IMR-90 (cell line): Measurements from ENCODE around the genes TMC7 and SYT17.

DNA sequence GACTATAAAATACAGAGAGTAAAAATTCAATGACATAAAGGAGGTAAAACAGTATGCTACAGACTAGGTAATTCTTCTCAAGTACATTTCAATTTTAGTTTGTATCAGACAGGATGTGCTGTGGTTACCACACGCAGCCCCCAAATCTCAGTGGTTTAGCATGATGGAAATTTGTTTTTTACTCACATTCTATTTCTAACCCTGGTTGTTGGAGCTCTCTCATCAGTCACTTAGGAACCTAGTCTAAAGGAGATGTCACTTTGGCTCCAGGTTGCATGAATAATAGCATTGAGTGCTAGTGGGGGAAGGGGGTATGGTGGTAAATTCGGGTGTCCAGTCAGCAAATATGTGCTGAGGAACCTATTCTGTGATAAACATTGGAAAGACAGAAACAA lies 444.0 kb downstream of the XYLT1 start:
- RRBS = no CpG with 5 or more reads among the region's 2 CpGs
CAGE:
- cytosol, long polyA plus RNA = no peak
- long polyA plus RNA = no peak
- nucleus, long polyA plus RNA = no peak

DNA sequence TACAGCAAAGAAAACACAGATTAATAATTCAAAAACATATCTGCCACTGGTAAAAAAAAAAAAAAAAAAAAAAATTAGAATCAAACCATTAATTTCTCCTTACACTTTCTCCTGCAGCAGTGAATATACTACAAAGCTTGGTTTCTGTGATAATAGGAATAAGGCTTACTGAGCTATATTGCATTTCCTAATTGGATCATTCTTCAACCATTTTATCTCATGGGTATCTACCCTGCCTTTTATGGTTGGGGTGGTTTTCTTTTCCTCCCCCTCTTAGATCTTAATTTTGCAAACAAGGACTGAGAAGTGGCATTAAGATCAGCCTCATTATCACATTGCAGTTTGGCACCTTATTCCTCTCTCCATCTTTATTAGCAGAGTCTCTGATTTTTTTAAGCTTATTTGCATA lies 439.0 kb downstream of the XYLT1 start:
CAGE:
- cytosol, long polyA plus RNA = no peak
- long polyA plus RNA = no peak
- nucleus, long polyA plus RNA = no peak

GRCh38 chr16:17134472-17134944 lies 336.3 kb downstream of the XYLT1 start:
- RRBS = 94% methylated on average over 5 of the region's 20 CpGs
CAGE:
- cytosol, long polyA plus RNA = no peak
- long polyA plus RNA = no peak
- nucleus, long polyA plus RNA = no peak

GRCh38 chr16:17147989-17148696 lies 322.6 kb downstream of the XYLT1 start:
- RRBS = no CpG with 5 or more reads among the region's 3 CpGs
CAGE:
- cytosol, long polyA plus RNA = no peak
- long polyA plus RNA = no peak
- nucleus, long polyA plus RNA = no peak

- RRBS = 98% methylated on average over 1 of the region's 13 CpGs
CAGE:
- cytosol, long polyA plus RNA = no peak
- long polyA plus RNA = no peak
- nucleus, long polyA plus RNA = no peak
Observed at GRCh38 chr16:17272784-17273644, 197.7 kb downstream of the XYLT1 start.

GRCh38 chr16:17312847-17313871 lies 157.6 kb downstream of the XYLT1 start:
- RRBS = no CpG with 5 or more reads among the region's 9 CpGs
CAGE:
- cytosol, long polyA plus RNA = no peak
- long polyA plus RNA = no peak
- nucleus, long polyA plus RNA = no peak

DNA sequence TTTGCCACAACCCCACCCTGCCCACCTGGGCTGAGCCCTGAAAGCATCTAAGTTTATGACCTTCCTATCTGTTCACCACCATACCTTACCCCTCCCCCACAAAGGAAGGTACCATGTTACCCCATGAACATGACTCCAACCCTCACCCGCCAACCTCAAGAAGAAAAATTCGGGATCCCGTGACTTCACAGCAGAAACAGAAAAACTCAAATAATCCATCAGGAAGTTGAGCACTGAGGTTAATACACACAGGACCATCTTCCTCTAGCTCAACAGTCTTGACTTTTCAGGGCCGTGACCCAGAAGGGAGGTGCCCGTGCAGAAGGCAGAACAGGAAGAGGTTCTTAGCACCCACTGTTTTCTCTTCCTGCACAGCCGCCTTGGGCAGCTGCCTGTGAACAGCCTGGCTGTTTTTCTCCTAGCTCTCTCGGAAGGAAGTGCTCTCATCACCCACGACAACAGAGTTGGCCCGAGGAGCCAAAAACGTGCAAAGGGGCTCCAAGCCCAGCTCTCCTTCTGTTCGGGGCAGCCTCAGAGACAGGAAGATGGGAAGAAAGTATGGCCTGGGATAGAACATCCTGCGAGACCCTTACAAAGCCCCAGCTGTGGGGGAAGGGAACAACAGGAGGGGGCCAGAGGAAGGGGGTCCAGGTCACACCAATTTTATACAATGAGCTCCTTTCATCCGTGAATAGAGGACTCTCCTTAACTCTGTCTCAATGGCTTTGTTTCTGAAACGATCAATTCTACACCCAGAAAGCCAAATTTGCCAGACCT lies 101.1 kb downstream of the XYLT1 start:
- RRBS = no CpG with 5 or more reads among the region's 14 CpGs
CAGE:
- cytosol, long polyA plus RNA = no peak
- long polyA plus RNA = no peak
- nucleus, long polyA plus RNA = no peak

DNA sequence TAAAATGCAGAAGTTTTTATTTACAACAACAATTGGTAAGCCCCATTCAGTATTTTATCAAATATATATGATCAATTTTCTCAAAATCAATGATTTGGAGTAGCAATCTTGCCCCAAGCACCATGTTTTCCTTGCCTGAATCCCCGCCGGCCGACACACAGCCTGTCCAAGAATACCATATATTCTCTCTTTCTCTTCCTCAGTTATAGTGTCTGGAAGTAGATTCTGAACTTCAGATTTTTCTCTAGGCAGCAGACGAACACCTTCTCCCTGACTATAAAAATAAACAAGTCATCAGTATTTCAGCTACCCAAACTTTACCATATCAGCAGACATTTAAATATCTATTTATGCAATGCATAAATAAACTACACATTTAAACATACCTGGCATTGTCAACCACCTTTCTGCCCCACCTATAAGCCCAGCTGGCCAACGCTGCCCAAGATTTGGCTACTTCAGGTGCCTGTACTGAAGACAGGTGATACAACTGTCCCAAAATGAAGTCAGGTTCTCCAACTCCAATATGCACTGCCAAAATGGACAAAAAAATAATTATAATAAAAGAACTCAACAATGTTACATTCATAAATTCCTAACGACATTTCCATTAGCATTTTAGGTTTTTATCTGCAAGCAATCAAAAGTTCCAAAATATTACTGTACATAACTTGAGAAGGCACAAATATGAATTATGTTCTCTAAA lies 50.7 kb upstream of the ARL6IP1 start:
- RRBS = no CpG with 5 or more reads among the region's 6 CpGs
CAGE:
- cytosol, long polyA plus RNA = no peak
- long polyA plus RNA = no peak
- nucleus, long polyA plus RNA = no peak

DNA sequence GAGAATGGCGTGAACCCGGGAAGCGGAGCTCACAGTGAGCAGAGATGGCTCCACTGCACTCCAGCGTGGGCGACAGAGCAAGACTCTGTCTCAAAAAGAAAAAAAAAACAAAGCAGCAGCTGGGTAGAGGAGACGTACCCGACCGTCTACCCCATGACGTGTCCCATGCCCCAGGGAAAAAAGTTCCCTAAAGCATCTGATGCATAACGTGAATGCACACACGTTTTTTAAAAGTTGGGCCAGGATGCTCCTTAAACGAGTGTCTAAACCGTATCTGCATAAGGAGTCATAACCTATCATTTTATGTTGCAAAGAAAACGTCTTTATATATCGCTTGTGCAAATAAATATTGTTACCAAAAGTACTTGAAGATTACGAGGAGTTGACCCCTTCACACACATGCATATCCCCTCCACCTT lies 1.5 kb upstream of the SMG1 start:
- RRBS = no CpG with 5 or more reads among the region's 16 CpGs
CAGE:
- cytosol, long polyA plus RNA = no peak
- long polyA plus RNA = no peak
- nucleus, long polyA plus RNA = no peak

DNA sequence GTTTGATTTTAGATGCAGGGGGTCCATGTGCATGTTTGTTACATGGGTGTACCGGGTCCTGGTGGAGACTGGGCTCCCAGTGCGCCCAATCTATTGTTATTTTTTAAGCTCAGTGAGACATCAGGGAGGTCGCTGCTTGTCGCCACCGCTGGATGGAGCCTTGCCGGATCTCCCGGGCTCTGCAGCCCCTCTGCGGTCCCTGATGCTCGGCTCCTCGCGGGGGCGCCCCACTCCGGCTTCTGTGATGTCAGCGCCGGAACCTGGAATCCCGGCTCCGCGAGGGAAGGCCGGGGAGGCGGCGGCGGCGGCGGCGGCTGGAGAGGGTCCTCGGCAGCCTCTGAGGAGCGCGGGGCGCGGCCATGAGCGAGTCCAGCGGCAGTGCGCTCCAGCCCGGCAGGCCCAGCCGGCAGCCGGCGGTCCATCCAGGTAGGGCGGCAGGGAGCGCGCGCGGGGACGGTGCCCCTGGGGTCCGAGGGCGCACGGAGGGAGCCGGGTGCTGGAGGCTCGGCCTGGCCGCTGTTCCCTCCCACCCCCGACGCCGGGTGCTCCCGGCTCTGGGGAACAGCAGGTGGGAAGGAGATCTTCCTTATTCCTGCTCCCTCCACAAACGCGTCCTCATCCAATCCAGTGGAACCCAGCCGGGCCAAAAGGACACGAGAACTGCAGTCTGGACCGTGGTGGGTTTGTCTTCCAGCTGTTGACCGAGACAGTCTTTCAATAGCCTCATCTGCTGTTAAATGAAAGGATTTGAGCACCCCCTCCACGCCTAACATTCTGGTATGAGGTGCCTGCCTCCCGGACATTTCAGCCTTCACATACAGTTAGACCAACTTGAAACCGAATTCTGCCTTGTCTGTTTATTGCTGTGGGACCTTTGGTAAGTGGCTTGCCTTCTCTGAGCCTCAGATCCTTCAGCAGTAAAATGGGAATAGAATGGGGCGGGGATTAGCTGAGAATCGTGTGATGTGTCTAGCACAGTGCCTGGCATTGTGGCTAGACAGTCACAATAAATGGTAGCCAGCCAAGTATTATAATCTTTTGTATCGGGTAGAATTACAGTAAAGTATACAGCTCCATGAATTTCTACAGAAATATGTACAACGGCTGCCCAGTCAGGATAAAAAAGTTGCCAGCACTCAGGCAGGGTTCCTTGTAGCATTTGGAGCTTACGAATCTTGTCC lies at the start of gene TMC7:
TSS of gene TMC7 (plus strand) at position 230 of the 1,181 bp plus-strand sequence.
- RRBS = 2% methylated on average over 38 of the region's 67 CpGs
CAGE:
- cytosol, long polyA plus RNA = no peak
- long polyA plus RNA = no peak
- nucleus, long polyA plus RNA = no peak

DNA sequence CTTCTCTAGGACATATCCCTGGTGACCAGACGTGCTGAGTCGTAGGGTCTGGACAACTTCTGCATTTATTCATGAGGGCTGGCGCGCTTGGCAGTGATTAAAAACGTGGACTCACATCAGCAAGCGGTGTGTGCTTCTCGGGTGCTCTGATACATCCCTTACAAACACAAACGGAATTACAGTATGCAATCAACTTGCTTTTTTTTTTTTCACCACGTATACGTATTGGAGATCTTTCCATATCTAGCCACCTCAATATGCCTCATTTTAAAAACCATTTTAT lies 23.2 kb downstream of the ITPRIPL2 start:
- RRBS = no CpG with 5 or more reads among the region's 10 CpGs
CAGE:
- cytosol, long polyA plus RNA = no peak
- long polyA plus RNA = no peak
- nucleus, long polyA plus RNA = no peak

DNA sequence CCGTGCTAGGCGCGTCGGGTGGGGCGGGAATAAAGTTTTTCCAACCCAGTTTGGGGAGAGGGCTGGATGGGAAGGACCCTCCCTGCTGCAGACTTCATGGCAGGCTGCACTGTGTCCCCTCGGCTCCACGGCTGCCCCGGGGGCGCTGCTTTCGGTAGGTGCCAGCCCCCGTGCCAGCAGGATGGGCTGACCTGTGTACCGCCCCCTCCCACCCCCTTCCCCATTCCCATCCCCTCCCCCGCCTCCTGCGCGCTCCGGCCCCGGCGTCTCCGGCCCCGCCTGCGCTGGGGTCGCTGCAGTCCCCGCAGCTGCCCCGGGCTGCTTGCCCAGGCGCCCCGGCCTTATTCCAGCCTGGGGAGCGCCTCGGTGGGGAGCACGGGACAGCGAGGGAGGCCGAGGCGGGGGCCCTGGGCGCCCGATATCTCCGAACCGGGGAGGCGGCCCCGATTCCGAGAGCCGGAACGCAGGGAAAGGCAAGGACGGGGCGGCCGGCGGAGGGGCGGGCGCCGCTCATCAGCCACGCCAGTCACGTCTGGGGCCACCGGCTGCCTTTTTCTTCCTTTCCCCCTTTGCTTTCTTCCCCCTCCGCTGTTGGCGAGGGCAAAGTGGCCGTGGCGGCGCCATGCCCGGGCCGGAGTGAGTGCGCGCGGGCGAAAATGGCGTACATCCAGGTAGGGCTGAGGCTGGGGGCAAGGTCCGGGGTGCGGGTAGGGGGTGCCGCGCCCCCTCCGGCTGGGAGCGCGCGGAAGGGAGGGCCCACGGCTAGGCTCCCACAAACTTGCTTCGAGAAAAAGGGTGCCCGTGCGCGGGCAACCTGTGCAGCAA lies at the start of gene SYT17:
TSS of gene SYT17 (plus strand) at position 250 of the 825 bp plus-strand sequence.
- RRBS = 2% methylated on average over 41 of the region's 76 CpGs
CAGE:
- cytosol, long polyA plus RNA = no peak
- long polyA plus RNA = no peak
- nucleus, long polyA plus RNA = no peak

DNA sequence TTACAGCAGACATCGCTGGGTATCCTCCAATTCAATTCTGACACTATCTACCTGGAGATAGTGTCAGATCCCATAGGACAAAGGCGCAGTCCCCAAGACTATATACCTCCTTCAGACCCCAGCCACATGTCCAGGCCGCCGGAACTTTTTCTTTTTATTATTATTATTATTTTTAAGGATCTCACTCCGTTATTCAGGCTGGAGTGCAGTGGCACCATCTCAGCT lies 33.9 kb downstream of the TMC5 start:
- RRBS = no CpG with 5 or more reads among the region's 5 CpGs
CAGE:
- cytosol, long polyA plus RNA = no peak
- long polyA plus RNA = no peak
- nucleus, long polyA plus RNA = no peak

DNA sequence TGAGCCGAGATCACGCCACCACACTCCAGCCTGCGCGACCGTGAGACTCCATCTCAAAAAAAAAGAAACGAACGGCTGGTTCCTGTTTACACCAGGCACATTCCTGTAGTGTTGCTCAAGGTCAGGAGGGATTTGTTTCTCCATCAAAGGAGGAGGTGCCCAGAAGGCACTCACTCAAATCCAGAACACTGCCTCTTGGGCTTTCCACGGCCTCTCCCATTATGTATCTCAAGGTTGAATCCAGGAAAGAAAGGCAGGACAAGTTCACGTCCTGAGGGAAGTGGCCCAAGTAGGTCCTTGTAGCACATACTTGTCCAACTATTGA lies 13.5 kb downstream of the KNOP1 start:
- RRBS = no CpG with 5 or more reads among the region's 9 CpGs
CAGE:
- cytosol, long polyA plus RNA = no peak
- long polyA plus RNA = no peak
- nucleus, long polyA plus RNA = no peak

GRCh38 chr16:19879014-19879867 lies 5.4 kb downstream of the GPRC5B start:
- RRBS = no CpG with 5 or more reads among the region's 20 CpGs
CAGE:
- cytosol, long polyA plus RNA = no peak
- long polyA plus RNA = no peak
- nucleus, long polyA plus RNA = no peak

GRCh38 chr16:19885982-19886325 lies 1.3 kb upstream of the GPRC5B start:
- RRBS = no CpG with 5 or more reads among the region's 13 CpGs
CAGE:
- cytosol, long polyA plus RNA = no peak
- long polyA plus RNA = no peak
- nucleus, long polyA plus RNA = no peak

DNA sequence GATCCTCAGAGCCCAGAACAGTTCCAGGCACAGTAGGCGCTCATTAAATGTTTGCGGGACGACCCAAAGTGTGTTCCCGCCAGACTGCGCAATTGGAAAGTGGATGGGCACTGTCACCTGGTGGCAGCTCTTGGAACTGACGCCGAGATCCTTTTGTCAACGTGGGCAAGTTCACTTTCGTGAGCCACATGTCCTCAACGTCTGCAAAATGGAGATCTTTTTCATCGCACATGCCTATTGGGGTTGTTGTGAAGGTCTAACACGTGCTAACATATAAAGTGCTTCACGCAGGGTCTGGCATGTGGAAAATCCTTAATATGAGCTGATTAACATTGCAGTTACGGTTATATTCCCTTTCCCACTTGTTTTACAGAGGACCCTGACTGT lies 1.7 kb upstream of the GPRC5B start:
- RRBS = no CpG with 5 or more reads among the region's 14 CpGs
CAGE:
- cytosol, long polyA plus RNA = no peak
- long polyA plus RNA = no peak
- nucleus, long polyA plus RNA = no peak

DNA sequence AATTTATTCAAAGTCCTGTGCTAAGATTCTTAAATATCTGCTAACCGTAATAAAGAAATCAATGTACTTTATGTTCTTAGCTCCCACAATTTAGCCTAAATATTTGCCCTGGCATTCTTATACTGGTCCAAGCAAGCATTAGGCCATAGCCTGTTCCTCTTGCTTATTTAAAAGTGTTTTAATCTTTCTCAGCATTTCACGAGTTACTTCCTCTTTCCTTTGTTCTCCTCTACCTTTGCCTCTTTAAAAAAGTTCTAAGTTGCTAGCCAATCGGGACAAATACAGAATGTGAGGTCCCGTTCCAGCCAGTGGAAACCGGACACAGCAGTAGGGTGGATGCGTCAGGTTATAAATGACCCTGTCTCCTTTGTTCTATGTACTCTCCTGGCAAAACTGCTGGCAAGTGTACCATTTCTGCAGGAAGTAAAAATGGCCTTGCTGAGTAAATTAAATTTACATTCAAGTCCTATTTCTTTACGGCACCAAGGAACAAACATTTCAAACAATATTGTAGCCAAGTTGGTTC lies 3.5 kb downstream of the ACSM1 start:
- RRBS = no CpG with 5 or more reads among the region's 7 CpGs
CAGE:
- cytosol, long polyA plus RNA = no peak
- long polyA plus RNA = no peak
- nucleus, long polyA plus RNA = no peak

DNA sequence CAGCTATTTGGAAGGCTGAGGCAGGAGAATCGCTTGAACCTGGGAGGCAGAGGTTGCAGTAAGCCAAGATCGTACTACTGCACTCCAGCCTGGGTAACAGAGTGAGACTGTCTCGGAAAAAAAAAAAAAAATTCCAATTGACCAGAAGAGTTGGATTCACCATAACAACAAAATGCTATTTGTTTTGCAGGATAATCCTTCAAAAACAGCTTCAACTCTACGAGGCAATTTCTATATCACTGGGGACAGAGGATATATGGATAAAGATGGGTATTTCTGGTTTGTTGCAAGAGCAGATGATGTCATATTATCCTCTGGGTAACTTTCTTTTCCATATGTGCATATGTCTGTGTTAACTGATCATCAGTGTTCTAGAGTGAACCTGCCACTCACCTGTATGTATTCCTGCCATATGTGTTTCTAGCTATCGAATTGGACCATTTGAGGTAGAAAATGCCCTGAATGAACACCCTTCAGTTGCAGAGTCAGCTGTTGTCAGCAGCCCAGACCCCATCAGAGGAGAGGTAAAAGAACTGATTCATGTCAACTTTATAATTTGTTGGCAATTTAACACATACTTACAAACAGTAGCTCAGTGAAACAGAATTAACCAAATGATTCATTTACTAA lies 14.3 kb downstream of the ERI2 start:
- RRBS = no CpG with 5 or more reads among the region's 5 CpGs
CAGE:
- cytosol, long polyA plus RNA = no peak
- long polyA plus RNA = no peak
- nucleus, long polyA plus RNA = no peak

DNA sequence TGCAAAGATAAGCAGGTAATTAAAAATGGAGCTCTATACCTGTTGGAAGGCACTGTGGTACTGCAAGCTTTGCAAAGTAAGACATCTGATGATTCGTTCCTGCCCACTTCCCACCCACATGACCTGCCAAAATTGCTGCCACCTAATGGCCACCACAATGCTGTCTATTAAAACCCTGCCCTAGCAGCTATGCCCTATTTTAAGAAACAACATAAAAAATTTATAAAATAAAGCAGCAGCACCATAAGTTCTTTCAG lies 25.3 kb downstream of the DCUN1D3 start:
- RRBS = no CpG with 5 or more reads among the region's 1 CpG
CAGE:
- cytosol, long polyA plus RNA = no peak
- long polyA plus RNA = no peak
- nucleus, long polyA plus RNA = no peak